Cardiac ventricle fibroblast (primary cell): ENCODE results near the genes GRAMD1C and ZNF80.

GRCh38 chr3:113690337-113690927, 6.0 kb downstream of the USF3 start:
- RAMPAGE, long total RNA: no peak

DNA sequence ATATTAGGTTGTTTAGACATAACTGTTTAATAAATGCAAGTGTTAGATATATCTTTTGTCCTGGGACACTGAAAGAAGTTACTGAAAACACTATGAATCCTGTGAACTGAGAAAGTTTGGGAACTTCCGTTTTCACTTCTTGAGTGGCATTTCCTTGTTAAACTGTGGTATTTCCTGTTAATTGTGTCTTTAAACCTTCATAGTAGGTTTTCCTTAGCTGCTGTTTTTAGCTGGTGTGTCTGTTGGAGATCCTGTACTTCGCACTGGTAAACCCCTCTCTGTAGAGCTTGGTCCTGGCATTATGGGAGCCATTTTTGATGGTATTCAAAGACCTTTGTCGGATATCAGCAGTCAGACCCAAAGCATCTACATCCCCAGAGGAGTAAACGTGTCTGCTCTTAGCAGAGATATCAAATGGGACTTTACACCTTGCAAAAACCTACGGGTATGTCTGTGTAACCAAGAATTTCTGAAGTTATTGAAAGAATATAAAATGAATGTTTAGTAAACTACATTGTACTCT, 37.2 kb downstream of the ATP6V1A start:
- RAMPAGE, long total RNA: no peak

- RAMPAGE, long total RNA: no peak
Observed at GRCh38 chr3:113838580-113839418, at the start of gene GRAMD1C. GRAMD1C (plus strand) TSS chr3:113838788.

- RAMPAGE, long total RNA: no peak
Observed at GRCh38 chr3:114079468-114080186, 23.1 kb downstream of the QTRT2 start.

- RAMPAGE, long total RNA: no peak
Observed at GRCh38 chr3:114214619-114215624, 22.5 kb downstream of the ZNF80 start.

GRCh38 chr3:114237483-114237828, at the start of gene ZNF80:
ZNF80 (minus strand) TSS chr3:114237578.
- RAMPAGE, long total RNA: no peak

GRCh38 chr3:114299380-114299912, 5.6 kb downstream of the TIGIT start:
- RAMPAGE, long total RNA: no peak

DNA sequence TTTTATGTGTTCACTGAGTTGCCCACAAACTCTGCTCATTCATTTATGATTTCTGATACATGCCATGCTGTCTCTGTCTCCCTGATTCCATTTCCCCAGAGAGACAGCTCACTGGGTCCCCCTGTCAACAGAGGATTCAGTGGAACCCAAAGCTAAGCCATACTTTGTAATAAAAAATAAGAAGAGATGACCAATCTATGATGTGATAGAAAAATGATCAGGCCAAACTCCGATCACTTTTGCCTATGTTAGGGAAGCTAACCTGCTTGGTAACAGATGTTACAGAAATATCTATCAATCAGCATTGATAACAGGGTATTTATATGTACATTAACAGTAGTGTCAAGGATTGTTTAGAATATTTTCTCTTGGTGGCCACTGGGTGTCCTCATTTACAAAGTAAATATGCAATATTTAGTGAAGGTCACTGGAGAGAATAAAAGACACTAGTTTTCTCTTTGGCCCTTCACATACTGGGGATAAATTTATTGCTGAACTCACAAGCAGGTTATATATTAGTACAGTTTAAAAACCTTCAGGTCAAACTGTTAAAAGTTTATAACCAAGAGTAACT, 68.9 kb downstream of the TIGIT start:
- RAMPAGE, long total RNA: no peak

- RAMPAGE, long total RNA: no peak
Observed at GRCh38 chr3:114406309-114406660, 112.5 kb downstream of the TIGIT start.

DNA sequence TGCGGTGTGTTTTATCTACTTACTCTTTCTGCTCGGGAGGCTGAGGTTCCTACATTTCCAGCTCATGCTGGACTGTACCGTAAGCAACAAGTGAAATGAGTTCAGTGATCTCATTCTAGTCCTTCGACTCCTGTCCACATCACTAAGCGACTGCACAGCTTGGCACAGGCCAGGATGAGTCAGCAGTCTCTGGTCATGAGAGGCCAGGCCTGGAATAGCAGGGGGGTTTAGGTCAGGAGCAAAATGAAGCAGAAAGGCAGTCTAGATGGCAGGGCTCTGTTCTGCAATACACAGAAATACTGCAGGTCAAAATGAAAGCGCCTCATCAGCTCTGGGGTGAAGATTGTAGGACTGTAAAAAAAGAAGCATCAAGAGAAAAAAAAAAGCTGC, 331.0 kb downstream of the TIGIT start:
- RAMPAGE, long total RNA: no peak

DNA sequence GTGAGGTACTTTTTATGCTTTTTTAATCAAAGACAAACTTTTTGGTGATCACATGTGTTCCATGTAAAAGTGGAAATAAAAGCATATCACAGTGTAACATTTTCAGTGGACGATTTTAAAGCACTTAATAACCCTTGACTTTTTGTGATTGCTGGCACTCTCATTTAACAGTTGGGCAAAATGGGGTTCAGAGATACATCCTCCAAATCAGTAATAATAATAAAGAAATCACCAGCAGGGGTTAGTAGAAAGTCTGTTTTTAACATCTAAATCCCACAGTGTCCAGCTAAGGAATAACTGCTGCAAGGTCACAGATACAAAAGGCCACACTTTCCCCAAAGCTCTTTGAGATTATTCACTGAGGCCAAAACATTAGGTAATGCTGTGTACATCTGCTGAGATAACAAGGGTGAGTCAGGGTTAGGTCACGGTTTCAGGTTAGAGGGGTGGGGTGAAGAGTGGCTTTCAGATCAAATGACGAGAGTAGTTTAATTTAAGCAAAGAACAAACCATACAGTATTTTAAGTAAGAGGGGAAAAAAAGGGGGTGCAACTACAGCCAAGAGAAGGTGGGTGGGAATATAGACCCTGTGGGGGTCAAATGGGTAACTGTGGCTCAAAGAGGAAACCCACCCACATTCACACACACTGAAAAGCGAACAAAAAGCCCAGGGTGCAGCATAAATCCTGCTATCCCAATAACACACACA, 412.7 kb downstream of the TIGIT start:
- RAMPAGE, long total RNA: no peak

GRCh38 chr3:114774867-114775429, 372.1 kb downstream of the ZBTB20 start:
- RAMPAGE, long total RNA: no peak

DNA sequence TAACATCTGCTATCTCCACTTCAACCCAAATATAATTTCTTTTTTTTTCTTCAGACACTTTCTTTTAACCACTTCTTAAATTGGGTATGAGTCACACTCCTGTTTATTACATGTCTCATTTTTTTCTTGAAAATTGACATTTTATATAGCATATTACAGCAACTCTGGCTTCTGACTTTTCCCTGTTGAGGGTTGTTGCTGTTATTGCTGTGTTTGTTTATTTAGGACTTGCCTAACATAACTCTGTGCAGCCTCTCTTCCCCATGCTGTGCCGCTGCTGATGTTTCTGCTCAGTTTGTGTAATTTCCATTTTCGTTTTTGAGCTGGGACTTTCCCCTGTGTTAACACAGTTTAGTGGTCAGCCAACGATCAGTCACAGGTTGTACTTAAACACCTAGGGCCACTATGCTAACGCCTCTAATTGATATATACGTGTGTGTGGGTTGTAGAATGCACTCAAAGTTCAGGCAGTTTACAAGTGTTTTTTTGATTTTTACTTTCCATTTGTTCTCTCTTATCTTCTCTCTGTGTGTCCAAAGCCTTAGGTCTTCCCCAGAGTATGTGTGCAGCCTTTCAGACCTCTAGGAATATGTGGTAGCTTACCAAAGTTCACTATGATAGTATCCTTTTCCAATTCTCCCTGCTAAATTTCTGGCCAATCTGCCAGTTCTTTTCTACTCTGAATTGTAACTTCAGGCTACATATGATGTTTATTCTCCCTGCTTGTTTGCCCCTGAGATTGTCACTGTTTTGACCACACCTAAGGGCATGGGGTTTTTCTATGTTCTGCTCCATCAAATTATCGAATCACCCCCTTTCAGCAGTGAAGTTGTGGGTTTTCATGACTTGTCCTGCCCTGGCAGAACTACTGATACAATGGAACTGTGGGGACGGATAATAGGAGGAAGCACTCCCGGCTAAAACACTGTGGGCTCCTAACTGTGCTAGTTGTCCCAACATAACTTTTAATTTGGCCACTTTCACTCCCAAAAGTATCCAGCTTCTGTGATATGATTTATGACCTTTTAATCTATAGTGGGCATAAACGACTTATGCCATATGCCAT, 337.1 kb downstream of the ZBTB20 start:
- RAMPAGE, long total RNA: no peak

DNA sequence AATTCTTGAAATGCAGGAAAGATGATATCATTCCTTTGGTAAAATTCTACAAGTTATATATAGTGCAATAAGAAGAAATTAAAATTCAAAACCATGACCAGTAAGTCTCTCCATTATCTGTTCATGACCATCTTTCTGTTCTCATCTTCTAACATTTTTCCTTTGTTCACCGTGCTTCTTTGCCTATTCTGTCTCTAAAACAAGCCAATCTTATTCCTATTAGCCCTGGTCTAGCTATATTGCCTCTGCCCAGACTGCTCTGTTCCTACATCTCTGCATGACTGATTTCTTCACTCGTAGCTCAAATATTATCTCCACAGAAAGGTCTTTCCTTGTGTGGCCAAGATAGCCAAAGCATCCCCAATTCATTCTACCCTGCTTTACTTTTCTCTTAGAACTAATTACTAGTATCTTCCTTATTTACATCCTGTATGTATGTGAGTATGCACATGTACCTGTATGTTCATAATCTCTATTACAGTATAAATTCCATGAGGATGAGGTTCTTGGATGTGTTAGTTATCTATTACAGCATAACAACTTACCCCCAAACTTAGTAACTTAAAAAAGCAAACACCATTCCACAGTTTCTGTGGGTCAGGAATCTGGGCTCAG, 310.2 kb downstream of the ZBTB20 start:
- RAMPAGE, long total RNA: no peak

- RAMPAGE, long total RNA: no peak
Observed at GRCh38 chr3:114902619-114903359, 244.3 kb downstream of the ZBTB20 start.

GRCh38 chr3:115145888-115146509, 1.1 kb downstream of the ZBTB20 start:
- RAMPAGE, long total RNA: no peak

DNA sequence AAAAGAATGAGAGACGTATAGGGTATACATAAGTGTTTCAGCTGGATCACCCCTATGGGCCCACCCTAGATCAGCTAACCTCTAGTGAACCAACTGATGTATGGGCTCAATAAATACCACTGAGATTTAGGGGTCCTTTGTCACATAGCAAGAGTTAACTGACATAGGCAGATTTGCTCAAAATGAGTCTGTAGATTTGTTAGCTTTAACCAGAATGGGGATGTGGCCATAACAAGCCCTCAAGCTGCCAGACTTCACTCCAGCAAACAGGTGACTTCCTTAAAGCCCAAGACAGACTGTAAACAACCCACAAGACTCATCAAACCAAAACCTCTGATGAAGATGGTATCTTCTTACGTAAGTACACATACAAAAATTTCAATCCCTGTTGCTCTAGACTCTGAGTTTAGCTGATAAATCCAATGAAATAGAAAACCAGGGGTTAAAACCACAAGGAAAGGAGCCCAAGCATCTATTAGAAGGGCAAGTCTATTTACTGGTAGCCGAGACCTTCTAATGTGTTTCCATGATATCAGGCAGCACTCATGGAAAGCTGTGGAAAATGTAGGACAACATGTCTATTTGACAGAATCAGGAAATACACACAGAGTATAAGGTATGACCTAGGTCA, 18.2 kb upstream of the ZBTB20 start:
- RAMPAGE, long total RNA: no peak

DNA sequence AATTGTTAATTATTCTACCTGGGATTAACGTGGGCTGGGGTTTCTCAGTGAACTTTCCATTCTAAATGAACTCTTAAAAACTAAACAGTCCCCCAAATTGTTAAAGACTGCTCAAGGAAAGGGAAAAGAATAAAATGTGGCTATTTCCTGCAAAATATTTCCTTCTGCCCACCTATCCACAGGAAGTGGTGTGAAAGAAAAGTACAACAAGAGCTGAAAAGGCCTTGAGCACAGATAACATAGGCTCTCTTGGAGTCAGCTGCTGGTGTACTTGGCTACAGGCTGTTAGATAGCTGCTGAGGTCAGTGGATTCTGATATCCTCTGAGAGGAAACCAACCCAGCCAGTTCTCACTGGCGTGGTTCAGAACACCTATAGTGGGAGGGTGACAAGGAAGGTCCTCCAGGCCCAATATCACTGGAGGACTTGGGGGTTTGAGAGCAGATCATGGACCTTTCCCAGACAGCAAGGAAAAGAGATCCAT, 124.5 kb upstream of the GAP43 start:
- RAMPAGE, long total RNA: no peak

GRCh38 chr3:116359741-116360068, 85.6 kb downstream of the LSAMP start:
- RAMPAGE, long total RNA: no peak

- RAMPAGE, long total RNA: no peak
Observed at GRCh38 chr3:117692641-117693128, 1247.4 kb upstream of the LSAMP start.